Occipital lobe (tissue), 2 donors: ENCODE results near the gene BLTP3A.

GRCh38 chr6:34663647-34664236 is 32.8 kb downstream of the ILRUN start:
- RAMPAGE, long total RNA, result no peak

- RAMPAGE, long total RNA, result no peak
Measured at GRCh38 chr6:34791696-34792630, at the start of gene BLTP3A. Gene BLTP3A (plus strand): TSS chr6:34792083.

GRCh38 chr6:34890385-34890978 is 1.4 kb downstream of the ANKS1A start:
- RAMPAGE, long total RNA, result no peak

DNA sequence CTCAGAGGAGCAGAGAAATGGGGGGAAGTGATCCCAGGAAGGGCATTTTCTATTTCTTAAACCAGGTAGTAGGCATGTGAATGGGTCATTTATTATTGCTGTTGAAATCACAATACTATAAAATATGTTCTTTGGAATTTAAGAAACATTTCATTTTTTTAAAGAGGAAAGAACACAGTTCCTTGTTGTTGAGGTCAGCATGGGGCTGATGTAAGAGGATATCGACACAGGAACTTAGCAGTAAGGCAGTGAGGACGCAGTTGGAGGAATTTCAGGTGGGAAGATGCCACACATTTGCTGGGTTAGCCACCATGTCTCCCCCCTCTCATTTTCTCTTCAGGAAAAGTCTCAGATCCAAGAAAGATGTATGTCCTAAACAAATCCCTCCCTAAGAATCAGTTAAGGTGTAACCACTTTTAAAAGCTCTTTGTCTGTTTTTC is 99.1 kb downstream of the TCP11 start:
- RAMPAGE, long total RNA, result no peak

DNA sequence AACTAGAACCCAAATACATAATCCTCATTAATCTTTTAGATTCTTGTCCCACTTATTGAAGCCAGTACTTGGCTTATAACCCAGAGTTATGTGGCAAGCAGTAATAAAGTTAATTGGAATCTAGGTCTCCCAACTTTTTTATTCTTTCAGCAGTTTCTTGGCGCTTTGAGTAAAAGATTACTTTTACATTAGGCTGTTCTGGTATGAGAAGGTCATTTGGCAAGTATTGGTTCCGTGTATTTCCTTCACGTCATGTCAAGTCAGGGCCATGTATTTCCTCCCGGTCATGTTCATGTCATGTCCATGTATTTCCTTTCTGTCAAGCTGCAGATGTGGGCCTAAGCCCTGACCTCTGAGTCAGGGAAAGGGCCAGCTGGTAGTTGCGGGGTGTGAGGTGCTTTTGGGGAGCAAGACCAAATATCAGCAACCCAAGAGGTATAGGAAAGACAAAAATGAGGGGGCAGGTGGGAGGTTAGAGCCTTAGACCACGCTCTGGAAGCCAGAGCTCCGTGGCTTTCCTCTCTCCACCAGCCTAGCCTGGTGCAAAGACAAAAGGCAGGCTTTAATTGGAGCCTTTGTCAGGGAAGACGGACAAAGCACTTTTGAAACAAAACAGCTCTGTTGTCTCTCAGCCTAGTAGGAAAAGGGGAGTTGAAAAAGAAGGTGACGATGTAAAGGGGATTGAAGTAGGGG is 93.4 kb downstream of the TCP11 start:
- RAMPAGE, long total RNA, result no peak

DNA sequence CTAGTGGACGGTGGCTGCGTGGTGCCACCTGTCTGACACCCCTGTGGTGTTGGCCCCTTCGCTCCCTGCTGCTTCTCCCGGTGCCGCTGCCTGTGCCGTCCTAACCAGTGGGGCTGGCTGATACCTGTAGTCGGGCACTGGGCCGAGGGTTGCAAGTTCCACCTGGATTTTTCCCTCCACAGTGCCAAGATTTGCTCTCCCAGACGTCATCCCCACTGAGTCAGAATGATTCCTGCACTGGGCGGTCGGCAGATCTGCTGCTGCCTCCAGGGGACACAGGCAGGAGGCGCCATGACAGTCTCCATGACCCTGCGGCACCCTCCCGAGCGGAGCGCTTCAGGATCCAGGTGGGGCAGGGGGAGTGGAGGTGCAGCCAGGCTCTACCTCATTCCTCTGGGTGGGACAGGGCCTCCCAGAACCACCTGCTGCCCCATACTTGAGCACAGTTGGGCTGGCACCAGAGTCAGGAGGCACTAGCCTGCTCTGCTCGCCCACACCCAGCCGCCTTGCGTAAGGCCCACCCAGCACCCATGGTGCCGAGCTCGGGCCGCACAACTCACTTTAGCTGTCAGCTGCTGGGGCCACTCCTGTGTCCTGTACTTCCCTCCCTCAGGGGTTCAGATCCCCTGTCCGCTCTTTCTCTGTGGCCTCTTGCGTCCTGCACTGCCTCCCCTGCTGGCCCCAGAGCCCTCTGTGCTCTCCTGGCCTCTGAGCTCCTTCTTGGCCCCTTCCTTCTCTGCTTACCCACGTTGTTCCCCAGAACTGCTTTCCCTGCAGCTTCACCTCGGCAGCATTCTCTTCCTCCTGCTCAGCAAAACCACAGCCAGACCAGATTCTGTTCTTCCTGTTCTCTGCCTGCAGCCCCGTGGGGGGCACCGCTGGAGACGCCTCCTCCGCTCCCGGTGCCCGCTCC is 60.1 kb downstream of the TCP11 start:
- RAMPAGE, long total RNA, result no peak

DNA sequence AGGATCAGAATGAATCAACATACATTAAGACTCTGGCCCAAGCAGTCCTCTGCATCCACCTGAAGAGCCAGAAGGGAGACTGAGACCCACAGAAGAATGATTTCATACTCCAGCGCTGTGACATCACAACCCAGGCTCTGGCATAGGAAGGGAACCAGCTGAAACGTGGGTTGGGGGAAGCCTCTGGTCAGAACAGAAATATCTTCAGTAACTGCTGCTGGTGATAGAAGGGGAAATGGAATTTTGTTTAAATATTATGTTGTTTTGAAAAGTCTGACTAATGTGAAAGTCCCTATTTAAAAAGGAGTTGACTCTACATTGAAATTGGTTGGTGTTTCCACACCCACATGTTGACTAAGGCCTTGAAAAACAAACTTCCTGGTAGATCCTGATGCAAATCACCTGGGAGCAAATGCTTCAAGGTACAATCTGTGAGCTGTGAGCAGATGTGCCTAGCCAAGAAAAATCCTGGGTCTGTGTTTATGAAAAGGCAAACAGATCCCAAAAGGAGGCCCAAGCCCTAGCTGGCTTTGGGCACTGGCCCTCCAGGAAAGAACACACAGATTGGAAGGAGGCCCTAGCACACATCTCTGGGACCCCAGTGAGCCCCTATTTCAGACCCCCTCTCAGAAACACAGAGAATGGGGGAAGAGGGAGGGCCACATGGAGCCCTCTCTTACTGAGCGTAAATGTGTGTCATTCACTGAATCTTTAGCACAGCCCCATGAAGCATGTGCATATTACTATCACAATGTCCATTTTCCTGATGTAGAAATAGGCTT is 24.6 kb upstream of the TCP11 start:
- RAMPAGE, long total RNA, result no peak

DNA sequence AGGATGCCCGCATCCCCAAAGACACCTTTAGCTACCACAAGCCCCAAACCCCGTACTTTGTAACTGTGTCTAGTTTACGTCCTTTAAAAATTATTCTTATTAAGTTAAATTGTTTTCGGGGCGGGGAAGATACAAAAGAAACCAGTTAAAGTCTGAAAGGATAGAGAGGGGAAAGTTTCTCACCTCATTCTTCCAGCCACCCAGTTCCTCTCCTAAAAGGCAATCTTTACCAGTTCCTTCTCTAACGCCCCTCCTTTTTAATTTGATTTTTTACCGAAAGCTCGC is 1.1 kb upstream of the ZNF76 start:
- RAMPAGE, long total RNA, result no peak

- RAMPAGE, long total RNA, result no peak
Measured at GRCh38 chr6:35359912-35360807, 17.8 kb downstream of the PPARD start.

DNA sequence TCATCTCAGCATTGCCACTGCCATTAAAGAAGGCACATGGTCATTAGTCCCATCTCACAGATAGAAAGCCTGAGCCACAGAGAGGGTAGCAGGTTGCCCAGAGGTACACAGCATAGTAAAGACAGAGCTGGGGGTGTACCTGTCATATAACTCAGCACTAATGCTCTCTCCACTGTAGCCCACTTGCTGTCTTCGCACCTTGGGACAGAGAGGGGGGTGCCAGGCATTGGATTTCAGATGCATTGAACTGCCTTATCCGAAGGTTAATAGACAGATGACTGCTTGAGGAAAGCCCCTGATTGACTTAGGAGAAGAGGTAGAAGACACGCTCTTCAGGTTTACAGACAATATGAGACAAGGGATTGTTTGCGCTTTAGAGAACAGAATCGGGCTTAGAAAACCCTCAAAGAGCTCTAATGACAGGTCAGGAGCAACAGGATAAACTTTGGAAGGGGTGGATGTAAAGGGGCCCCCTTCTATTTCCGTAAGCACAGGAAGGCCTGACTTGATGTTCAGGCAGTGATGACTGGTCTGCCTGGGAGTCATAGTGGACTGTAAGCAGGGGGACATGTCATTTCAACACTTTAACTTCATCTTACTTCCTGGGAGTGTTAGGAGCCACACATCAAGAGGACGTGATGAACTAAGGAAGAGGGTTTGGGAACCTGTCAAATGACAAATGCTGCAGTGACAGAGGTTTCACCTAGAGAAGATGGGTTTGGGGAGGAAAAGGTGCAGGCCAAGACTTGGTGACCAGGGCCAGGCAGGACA is 52.7 kb downstream of the PPARD start:
- RAMPAGE, long total RNA, result no peak

DNA sequence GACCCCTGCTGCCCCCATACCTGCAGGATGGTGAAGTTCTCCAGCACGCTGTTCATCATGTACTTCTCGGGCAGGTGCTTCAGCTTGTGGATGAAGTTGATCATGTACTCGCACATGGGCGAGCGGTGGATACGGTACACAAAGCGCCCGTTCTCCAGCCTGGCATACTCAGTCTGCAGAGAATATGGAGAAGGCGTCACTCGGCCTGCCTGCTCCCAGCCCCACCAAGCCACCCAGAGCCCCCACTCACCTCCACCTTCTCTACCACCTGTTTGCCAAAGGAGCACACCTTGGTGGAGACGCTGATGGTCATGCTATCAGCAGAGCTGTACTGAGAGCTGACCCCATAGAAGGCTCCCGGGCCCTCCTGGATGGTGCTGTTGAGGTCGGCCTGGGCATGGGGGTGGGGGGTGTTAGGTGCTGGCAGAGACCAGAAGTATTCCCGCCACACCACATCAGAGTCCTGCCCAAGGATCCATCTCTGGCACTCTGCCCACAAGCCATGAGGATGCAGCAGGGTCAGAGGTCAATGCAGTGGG is 7.2 kb downstream of the RPL10A start:
- RAMPAGE, long total RNA, result no peak

GRCh38 chr6:35579777-35580453 is 67.2 kb upstream of the TULP1 start:
- RAMPAGE, long total RNA, result no peak

DNA sequence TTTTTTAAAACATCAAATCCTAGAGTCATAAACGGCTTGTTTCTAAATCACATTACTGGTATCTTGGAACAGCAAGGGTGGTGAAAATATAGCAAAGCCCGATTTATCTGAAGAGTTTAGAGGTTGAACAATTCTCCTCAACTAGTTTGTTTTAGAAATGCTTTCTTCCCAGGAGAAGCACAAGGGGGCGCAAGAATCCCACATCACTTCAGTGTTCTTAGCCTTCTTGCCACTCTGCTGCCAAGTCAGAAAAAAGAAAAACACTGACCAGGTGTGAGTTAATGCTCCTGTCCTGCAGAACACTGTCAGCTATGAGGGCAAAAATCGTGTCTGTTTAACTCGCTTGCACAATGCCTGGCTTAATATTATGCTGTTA is 71.1 kb upstream of the TULP1 start:
- RAMPAGE, long total RNA, result no peak

DNA sequence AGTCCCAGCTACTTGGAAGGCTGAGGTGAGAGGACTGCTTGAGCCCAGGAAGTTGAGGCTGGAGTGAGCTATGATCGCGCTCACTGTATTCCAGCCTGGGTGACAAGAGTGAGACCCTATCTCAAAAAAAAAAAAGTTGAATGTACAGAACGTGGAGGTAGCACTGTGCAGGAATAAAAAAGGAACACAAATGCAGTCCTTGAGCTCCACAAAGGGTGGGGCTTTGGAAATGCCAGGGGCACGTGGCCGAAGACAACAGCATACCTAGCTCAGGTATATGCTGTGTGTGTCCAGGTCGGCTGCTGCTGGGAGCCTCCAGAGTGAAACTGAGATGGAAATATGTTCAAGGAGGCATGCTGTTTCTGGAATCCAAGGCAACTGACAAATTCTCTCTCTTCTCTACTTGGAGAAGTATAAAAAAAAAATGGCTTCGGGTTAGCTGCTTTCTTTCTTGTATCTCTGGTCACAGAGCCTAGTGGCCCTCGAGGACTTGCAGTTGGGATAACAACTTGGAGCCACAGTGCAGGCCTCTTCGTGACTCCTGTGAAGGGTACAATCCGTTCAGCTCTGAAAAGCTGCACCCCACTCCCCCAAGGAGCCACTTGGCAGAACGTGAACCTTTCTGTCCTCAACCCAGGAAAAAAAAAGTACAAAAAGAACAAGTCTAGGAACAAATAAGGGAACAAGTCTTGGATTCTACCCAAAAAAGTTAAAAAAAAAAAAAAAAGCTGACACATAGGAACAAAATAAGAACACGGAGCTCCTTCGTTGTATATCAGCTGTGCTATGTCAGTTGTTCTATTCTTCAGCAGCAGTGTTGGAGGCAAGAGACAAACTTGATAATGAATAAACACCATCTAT is 77.7 kb upstream of the TULP1 start:
- RAMPAGE, long total RNA, result no peak

DNA sequence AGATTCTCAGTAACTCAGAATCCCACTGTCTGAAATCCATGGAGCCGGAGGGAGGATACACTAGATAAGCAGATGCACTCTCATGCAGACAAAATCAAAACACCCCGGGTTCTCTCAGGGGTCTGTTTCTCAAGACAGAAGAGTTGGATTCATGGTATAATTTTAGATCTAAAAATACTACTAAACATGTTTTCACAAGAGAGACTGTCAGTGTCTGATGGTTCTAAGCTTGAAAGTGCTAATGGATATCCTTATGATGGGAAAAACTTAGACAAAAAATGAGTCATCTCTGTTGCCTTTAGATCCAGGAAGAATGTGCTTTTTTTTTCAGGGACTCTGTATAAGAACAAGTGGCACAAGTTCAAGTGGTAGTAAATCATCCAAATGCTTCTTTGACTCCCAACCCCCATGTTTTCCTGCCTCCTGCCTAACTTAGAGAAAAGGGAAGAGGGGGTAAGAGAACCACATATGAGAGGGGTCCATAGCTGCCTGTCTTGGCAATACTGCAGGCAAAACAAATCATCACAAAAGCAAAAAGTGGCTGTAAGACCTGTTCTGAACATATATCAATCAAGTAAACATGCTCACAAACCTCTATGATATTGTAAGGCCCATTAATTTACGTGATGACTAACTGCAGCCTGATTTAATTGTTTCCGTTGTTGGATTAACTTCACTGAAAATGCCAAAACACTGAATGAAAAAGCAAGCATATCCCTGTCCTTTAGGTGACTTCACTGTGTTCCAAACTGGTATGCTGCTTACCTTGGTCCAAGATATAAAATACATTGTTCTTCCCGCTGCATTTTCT is 84.0 kb upstream of the TULP1 start:
- RAMPAGE, long total RNA, result no peak

DNA sequence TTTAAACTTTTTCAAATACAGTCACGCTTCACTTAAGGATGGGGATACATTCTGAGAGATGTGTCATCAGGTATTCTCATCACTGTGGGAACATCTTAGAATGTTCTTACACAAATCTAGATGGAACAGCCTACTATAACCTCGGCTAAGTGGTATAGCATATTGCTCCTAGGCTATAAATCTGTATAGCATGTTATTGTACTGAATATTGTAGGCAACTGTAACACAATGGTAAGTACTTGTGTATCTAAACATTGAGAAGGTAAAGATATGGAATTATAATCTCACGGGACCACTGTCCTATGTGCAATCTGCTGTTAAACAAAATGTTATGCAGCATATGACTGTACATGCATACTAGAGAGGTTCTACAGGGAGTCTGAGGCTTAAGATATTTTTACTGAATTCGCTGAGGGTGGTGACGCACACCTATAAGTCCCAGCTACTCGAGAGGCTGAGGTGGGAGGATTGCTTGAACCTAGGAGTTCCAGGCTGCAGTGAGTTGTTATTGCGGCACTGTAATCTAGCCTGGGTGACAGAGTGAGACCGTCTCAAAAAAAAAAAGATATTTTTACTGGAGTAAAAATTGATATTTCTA is 87.3 kb upstream of the TULP1 start:
- RAMPAGE, long total RNA, result no peak

DNA sequence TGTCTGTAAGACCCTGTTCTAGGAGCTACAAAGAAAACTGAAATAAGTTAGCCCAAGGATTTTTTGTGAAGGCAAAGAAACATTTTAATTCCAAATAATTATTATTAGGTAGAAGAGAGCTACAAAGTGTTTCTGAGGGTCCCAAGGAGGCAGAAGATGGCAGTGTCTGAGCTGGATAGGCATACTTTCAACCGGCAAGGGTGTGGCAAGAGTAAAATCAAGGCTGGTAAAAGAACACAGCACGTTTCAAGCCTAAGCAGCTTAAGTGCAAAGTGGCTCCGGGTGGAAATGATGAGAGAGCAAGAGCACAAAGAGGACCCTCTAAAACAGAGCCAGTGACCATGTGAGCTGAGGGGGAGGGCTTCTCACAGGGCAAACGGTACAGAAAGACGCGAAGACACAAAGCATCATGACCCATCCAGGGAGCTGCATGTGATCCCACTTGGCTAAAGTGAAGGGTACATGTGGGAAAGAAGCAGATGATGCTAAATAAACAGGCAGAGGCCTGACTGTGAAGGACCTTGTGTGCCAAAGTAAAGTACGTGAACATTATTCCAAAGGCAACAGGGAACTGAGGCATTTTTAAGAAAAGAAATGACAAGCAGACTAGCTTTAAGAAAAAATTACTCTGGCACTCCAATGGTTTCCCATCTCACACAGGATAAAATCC is 25.7 kb downstream of the FKBP5 start:
- RAMPAGE, long total RNA, result no peak

- RAMPAGE, long total RNA, result no peak
Measured at GRCh38 chr6:35717939-35718381, 18.9 kb upstream of the ARMC12 start.

- RAMPAGE, long total RNA, result no peak
Measured at GRCh38 chr6:35727943-35728854, 8.6 kb upstream of the ARMC12 start.

GRCh38 chr6:35869089-35870152 is 51.5 kb downstream of the SRPK1 start:
- RAMPAGE, long total RNA, result no peak